ReNcell CX (cell line): ENCODE measurements around a stretch of chr21.

- PRO-cap = no peak
Observed at GRCh38 chr21:41166751-41167240, 1.2 kb upstream of the BACE2 start.

DNA sequence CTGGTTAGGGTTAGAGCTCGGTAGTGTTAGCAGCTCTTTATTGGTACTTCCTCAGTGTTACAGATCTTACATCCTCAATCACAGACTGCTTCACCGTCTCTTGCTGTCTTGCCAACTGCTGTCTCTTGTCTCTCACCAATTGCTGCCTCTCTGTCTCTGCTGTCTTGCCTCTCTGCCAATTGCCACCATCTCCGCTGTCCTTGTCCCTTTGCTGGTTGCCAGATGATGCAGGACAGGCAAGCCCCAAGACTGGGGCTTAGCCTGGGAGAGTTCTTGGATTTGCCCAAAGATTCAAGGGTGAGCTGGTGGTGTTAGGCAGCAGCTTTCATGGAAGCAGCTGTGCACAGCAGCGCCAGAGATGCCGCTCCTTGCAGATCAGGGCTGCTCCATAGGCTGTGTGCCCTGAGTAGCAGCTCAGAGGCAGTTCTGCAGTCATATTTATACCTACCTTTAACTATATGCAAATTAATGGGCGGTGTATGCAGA is 18.5 kb downstream of the BACE2 start:
- PRO-cap = no peak

DNA sequence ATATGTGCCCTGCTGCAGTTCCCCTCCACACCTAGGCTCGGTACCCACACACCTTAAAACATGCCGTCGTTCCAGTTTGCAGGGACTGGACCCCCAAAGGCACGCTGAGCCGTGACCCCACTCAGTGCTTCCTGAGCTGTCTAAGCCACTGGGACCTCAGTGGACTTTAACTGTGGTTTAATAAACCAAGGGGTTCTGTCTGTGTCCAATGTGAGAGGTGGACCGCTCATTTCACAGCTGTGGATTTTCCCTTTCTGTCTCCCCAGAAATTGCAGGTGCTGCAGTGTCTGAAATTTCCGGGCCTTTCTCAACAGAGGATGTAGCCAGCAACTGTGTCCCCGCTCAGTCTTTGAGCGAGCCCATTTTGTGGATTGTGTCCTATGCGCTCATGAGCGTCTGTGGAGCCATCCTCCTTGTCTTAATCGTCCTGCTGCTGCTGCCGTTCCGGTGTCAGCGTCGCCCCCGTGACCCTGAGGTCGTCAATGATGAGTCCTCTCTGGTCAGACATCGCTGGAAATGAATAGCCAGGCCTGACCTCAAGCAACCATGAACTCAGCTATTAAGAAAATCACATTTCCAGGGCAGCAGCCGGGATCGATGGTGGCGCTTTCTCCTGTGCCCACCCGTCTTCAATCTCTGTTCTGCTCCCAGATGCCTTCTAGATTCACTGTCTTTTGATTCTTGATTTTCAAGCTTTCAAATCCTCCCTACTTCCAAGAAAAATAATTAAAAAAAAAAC is 41.3 kb upstream of the FAM3B start:
- PRO-cap = no peak

GRCh38 chr21:41275844-41276712 is 40.5 kb upstream of the FAM3B start:
- PRO-cap = no peak

- PRO-cap = no peak
Observed at GRCh38 chr21:41280272-41280813, 36.3 kb upstream of the FAM3B start.

- PRO-cap = no peak
Observed at GRCh38 chr21:41465708-41466247, 39.7 kb downstream of the MX1 start.

- PRO-cap = no peak
Observed at GRCh38 chr21:41477794-41478200, 30.2 kb downstream of the TMPRSS2 start.

GRCh38 chr21:41634939-41635376 is 127.0 kb upstream of the TMPRSS2 start:
- PRO-cap = no peak

- PRO-cap = no peak
Observed at GRCh38 chr21:41664921-41665449, 101.9 kb downstream of the RIPK4 start.

DNA sequence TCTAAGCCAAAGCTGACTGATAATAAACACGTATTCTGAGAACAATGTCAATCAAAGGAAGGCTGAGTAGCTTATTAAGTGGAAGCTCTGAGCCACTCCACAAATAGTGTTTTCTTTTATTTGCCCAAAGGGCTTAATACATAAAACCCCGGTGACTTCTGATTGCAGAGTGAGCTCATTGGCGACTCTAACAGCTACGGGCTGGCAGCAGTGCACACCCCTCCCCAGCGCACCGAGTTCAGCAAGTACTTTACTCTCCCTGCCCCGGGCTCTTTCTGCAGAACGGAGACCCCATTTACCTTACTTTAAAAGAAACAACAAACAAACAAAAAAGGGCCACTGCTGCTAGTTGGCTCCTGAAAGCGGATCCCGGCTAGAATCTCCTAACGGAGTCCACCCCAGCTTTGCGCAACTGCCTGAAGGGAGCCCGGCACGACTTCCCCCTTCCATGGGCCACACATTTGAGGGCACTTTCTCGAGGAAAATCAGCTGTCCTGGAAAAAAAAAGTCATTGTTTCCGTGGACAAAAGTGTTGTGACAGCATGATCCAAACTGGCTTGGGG is 5.1 kb downstream of the RIPK4 start:
- PRO-cap = no peak

DNA sequence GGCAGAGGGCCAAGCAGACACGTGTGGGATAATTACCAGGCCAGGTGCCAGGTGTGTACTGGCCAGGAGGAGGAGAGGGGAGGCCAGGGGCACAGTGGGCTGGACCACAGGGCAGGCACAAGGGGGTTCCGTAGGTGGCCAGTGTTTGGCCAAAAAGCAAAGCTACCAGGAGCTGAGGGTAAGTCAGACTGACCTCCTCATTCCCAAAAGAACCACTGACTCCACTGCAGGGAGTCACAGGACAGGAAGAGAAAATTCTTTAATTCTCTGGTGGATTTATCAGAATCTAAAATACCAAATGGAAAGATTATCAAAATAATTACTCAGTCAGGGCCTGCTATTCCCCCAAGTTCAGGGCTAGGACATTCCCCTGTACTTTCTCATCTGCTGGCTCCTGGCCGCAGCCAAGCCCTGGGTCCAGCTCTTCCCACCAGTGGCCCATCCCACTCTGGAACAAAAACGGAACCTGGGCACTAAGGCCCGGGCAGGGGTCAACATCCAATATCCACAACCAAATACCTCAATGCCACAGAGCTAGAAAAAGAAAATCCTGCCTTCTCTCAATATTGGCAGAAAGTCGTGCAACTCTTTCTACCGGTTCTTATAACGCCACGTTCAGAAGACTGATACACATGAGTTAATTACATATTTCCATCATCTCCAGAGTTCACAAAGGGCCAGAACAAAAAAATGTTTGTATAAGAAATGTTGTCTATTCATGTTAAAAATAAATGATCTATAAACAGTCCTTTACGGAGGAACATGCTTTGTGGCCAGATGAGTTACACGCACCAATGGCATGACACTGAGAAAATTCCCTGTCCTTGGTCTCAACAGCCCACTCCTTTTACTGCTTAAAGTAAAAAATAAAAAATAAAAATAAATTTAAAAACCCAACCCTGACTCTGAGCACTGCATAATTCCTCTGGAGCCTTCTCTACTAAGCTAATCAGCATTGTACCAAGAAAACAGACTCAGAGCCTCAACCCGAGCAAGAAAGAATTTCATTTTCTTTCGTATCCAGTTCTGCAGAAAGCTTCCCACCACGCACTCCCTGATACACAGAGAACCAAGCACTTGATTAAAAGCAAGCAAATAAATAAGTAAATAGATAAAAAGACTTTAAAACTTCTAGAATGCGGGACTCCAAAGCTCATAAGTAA is 29.6 kb downstream of the C2CD2 start:
- PRO-cap = no peak

DNA sequence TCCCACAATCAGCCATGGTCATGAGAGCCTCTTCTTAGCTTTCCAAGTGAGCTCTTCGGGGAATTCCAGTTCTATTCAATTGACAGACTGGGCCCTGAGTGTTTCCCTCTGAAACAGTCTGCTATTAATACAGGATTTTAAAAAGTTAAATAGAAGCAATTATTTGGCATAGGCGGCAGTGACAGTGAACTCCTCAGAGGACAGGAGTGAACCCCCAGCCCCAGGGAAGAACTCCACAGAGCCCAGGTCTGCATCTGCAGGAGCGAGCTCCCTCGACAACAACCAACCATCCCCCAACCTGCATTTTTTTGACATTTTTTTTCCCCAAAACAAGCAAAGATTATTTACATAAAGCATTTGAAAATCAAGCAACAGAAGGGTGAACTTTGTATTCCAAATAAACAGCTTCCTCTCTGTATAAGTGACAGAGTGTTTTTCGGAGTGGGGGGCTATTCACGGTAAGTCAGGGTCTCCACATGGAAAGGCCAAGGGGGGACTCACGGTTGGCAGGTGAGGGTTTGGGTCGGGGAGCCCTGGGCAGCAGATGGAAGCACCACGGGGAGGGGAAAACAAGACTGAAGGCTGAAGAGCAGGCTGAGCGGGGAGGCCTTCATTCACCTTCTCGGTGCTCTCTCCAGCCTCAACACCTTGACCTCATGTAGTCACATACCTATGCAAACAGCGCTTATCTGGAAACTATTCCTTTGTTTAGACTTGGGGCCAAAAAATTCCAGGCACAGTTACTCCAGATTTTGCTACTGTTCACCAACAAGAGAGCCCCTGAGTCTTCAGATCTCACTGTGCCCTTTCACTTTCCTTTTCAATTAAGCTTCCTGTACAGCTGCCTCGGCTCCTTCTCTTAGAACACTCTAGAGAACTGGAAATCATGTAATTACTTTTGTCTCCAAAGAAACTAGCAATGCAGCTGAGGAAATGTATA is 27.6 kb downstream of the C2CD2 start:
- PRO-cap = no peak

GRCh38 chr21:41927749-41928325 is 26.0 kb downstream of the C2CD2 start:
- PRO-cap = no peak

DNA sequence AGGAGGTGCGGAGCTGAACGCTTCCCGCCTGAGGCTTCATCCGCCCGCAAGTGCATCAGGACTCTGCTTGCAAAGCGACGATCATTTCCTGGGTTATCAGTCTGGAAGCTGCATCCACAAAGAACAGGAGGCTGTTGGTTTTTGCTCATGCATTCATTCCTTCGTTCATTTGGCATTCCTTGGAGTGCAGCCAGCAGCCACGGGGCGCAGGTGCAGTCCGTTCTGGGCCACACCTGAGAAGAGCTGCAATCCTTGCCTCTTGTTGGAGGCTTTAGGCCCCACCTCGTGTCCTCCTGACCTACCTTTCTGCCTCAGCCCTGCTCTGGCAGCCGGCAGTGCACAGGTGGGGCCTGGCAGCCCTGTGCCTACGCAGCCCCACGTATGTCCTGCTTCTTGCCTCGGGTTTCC is 19.6 kb upstream of the C2CD2 start:
- PRO-cap = no peak

GRCh38 chr21:42010454-42011661 is 698 bp upstream of the ZBTB21 start:
- PRO-cap = bidirectional peak, plus-strand start at chr21:42010545, minus-strand start at chr21:42010342; bidirectional peak, plus-strand start at chr21:42010783, minus-strand start at chr21:42010746

DNA sequence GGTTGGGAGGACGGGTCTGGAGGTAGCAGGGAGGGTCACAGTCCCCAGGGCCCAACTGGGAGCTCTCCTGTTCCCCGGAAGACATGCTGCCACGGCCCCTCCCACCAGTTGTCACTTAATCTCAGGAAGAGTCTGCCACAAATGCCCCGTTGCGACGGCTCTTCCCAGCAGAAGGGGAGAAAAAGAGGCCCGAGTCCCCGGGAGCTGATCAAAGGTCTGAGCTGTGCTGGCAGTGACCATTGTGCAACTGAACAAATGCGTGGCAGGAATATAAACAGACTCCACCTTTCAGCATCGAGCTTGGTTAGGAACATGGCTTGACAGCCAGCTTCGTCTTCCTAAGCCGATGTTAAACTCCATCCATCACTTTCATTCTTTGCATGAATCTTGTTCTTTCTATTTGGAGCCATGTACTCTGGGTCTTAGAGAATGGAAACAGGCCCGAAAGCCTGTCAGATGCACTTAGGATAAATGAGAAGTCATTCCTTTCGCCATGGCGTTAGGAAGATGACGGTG is 27.8 kb upstream of the ZBTB21 start:
- PRO-cap = no peak

- PRO-cap = no peak
Observed at GRCh38 chr21:42039301-42040403, 29.5 kb upstream of the ZBTB21 start.

- PRO-cap = bidirectional peak, plus-strand start at chr21:42040789, minus-strand start at chr21:42040502
Observed at GRCh38 chr21:42040404-42041064, 30.4 kb upstream of the ZBTB21 start.

DNA sequence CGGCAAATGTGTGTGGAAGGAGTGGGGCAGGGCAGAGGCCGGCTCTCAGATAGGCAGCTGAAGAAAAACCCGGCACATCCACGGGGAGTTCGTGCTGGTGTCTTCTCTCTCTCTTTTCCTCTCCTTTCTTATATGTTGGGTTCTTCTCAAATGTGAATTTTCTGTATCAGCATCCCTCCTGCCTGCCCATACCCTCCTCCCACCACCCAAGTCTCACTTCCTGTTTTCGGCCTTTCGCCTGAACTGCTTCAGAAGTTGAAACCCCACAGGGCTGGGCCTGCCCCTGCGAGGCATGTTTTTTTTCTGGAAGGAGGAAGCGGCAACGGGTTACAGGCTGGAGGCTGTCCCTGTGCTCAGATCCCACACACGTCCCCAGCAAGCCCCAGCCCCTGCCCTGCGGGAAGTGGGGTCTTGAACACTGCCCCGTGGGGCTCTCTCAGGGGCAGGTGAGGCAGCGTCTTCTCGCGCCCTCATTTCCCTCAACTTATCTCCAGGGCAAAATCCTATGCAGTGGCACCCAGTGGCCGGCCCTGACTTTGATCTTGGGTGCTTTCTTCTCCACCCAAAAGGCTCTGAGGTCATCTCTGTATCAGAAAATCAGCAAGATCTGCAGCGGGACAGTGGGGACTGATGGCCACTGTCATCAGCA is 9.7 kb upstream of the UMODL1 start:
- PRO-cap = no peak

DNA sequence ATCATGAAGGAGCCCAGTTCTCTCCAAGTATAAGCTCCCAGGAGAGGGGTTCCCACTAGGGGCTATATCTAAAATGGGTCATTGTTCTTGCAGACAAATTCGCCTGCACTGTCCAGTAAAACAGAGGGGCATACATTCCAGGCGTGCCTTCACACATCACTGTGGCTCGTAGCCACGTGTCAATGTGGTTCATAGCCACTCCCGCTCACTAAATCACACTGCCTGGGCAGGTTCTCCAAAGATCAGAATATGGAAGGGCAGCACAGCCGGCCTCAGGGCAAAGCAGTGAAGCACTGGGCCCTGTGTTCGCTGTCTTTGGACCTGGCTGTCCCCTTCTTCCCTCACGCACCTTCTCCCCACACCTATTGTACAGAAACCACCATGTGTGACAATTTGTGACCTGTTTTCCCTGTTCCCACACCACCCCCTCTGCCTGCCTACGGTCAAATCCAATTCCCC is 26.9 kb upstream of the ABCG1 start:
- PRO-cap = no peak